Pericardium (tissue), 1 donor: ENCODE measurements around a stretch of chr11.

DNA sequence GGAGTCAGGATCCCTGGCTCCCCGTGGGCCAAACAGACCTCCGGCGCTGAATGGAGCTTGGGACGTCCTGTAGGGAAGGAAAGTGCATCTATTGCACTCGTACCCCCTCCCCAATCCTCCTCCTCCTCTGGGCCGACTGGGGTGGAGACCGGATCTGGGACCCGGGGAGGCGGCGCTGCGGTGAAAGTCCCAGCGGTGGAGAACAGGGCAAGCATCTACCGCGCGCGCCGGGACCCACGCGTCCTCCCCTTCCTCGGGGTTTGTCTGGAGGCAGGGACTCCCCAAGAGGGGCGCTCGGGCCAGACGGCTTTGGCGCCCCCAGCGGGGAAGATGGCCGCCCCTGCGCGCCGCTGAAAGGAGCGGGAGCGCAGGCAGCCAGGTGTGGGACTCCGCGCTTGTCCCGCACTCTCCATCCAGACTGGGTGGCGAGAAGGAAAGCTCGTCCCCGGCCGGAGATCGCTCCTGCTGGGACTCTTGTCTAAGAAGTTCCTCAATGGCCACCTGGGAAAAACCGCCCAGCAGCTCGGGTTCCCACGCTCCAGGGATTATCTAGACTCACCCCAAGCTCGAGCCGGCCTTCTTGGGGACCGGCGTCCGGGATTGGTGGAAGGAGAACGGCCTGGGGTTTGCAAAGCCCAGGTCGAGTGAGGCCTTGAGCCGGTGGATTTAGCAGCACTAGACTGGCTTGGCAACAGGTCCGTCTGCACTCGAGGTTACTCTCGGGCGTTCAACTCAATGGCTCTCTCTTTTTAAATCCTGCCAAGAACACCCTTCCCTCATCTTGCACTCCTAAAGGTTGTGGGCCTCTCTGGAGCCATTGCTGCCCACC is 756 bp downstream of the FADS2 start:
- RRBS = 4% methylated on average over 14 of the region's 54 CpGs

DNA sequence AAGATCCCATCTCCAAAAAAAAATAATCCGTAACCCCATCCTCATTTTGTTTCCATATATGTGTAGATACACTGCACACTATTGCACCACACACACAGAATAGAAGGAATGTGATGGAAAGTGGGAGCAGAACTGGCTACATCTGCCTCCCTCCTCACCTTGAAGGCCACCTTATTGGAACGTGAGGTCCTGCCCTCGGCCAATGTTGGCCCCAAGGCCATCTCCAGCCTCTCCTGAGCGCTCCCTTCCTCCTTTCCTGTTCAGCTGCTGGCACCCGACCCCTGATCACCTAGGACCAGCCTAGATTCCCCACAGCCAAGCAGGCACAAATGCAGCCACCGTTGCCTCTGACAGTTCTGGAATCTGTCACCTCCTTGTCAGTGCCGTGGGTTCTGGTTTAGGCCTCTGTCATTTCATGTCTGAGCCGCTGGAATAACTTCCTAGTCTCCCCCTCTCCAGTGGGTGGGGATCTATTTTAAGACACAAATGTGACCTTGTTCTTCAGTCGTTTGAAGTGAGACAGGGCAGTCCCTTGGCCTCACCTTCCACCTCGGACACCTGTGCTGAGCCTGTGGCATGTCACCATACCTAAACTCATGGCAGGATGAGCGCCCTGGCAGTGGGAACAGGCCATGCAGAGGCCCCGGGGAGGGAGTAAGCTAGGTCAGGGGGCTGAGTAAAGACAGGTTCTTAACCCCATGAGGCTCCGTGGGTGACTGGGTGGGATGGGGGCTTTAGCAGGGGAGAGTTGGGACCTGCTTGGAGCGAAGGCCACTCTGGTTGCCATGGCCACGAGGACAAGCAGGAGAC is 29.7 kb downstream of the FADS3 start:
- RRBS = no CpG with 5 or more reads among the region's 15 CpGs

DNA sequence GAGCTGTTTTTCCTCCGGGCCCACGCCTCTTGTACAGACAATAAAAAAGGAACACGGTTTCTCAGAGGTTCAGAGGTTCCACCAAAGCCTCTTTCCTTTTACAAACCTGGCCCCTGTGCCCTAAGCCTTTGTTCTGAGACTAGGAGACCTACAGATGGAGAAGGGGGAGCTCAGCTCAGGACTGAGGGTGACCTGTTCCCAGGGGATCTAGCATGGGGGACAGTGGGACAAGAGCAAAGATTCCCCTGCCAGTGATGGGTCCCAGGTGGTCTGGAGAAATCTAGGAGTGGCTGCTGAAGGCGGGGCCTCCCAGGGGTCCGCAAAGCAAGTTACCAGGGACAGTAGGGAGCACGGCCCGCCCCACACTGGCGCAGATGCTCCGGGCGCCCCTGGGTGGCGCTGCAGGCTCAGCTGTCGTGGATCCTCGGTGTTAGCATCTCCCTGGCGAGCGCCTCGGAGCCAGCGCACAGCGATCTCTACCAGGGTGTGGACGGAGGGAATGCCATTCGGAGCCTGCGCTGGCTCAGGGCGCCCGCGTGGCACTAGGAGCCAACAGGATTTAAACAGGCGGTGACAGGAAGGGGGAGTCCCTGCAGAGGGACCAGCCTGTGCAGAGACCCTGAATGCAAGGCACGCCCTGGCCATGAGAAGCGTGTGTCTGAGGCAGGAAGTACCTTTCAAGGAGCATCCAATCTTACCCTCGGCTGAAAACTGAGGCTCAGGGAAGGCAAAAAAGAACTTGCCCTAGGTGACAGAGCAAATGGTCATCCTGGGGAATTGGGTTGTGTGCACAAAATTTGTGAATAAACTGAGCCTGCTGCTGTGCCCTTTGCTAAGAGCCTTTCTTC is 20.2 kb downstream of the FADS3 start:
- RRBS = no CpG with 5 or more reads among the region's 28 CpGs

DNA sequence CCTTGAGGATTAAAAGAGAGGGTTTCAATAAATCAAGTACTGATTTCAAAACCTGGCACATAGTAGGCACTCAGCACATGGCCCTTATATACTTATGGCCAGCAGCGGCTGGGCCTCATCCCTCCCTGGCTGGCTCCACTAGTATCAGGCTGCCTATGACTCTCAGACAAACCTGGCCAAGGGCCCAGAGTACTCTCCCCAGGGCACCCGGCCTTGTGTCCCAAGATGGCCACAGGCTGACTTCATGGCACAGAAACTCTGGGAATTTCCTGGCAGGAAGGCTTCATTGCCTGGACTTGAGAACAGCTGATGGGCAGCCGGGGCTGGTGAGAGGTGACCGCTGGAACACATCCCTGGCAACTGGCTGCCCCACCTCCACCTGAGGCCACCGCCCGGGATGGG is 3.4 kb downstream of the FADS3 start:
- RRBS = 28% methylated on average over 5 of the region's 6 CpGs

DNA sequence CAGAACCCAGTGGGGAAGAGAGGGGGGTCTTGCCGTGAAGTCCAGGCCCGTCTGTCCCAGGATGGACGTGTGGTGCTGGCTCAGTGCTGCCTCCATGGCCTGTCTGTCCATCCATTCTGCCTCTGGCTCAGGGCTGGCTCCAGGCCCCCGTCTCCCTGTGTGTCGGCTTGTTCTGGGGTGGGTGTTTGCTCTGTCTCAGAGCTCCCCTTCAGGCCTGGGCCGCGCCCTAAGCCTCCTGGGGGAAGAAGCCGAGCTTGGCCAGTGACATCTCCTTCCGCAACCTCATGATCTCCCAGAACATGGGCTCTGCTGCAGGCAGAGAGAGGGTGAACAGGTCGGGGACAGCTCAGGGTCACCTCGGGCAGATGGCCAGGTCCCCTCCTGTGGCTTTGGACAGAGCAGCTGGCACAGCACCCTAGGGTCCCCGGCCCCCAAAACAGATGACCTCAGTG is 6.7 kb upstream of the FADS3 start:
- RRBS = no CpG with 5 or more reads among the region's 12 CpGs

DNA sequence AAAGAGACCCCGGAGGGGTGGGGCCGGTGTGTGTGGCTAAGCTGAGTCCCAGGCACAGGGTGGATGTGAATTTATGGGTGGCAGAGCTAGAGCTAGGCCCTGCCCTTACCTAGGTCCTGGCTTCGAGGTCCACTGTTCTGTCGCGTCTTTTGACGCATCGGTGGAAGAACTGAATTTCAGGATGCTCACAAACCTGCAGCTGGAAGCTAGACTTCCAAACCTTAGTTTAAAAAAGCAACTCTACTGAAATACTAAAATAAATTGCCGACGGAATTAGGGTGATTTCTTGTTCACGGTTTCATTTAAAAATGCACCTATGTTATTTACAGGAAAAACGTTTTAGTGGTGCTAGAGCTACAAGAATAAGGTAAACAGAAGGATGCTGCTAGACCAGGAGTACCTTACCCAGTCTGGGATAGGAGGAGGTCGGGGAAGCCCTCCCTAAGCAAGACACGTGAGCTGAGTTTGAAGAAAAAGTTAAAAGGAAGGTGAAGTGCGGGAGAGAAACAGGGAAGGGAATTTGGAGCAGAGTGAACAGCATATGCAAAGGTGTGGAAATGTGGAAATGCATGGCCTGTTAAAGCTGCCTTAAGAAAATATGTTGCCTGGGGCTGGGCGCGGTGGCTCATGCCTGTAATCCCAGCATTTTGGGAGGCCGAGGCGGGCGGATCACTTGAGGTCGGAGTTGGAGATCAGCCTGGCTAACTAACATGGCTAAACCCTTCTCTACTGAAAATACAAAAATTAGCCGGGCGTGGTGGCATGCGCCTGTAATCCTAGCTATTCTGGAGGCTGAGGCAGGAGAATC is 1.4 kb upstream of the FTH1 start:
- RRBS = no CpG with 5 or more reads among the region's 23 CpGs

DNA sequence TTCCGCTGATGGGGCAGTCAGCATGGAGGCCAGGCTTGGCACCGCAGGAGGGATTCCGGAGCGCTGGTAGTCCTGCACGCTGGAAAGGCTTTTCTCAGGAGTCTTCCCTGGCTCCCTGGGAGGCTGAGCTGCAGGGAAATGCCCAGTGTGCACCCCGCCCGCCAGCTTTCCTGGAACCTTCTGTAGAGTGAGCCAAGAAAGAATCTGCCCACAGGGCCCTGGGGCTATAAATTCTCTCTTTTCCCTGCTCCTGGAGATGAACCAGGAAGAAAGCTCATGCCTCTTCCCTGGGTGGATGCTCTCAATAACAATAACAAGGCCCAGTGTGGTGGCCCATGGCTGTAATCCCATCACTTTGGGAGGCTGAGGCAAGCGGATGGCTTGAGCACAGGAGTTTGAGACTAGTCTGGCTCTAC is 46.2 kb upstream of the FTH1 start:
- RRBS = no CpG with 5 or more reads among the region's 8 CpGs

GRCh38 chr11:62046717-62047366 is 77.0 kb upstream of the INCENP start:
- RRBS = no CpG with 5 or more reads among the region's 6 CpGs

DNA sequence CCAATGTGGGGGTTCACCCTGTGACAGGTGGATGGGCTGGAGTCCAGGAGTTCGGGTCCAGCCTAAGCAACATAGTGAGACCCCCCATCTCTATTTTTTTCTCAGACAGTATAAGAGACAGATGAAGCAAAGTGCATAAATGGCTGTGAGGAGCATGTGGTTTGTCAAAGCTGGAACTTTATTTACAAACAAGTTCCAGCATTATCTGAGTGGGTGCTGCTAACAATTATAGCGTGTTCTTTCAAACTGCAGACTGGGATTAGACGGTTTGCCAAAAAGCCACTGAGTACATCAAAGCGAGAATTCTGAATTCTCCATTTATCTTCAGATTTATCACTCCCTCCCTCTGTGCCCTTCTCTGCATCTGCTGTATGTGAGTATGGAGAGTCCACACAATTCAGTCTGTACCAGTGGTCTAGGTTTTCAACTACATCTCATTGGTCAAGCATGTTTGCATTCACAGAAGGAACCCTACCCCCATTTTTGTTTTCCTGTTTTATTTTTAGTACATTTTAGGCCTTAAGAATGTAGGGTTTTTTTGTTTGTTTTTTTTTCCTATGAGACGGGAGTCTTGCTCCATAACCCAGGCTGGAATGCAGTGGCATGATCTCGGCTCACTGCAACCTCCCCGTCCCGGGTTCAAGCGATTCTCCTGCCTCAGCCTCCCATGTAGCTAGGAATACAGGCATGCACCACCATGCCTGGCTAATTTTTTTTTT is 18.1 kb upstream of the INCENP start:
- RRBS = no CpG with 5 or more reads among the region's 9 CpGs

DNA sequence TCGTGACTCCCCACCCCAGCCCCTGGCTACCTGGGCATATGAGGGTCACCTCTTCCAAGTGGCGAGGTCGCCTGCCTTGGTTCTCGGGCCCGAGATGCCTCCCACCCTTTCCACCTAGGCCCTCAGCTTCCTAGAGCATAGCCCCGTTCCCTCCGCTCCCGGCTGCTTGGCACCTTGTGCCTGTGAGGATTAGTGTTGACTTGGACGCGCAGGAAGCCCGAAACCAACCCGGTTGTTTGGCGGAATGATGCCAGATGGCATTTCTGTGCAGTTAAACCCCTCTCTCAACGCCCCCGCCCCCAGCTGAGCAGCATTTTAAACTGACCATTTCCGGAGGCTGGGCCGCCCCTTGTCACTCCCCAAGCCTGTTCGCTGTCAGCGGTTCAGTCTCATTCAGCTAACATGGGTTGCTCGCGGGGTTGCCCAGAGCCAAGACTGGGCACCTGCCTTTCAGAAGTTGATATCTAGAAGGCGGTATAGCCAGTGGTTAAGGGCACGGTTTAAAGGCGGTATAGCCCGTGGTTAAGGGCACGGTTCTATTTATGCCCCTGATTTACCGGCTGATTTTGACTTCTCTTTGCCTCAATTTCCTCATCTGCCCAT is 542 bp downstream of the INCENP start:
- RRBS = 2% methylated on average over 7 of the region's 27 CpGs

GRCh38 chr11:62435720-62436670 is 17.2 kb downstream of the SCGB1A1 start:
- RRBS = no CpG with 5 or more reads among the region's 7 CpGs

- RRBS = no CpG with 5 or more reads among the region's 4 CpGs
These were observed 39.6 kb downstream of the SCGB1A1 start for GRCh38 chr11:62458283-62458933.

GRCh38 chr11:62527550-62528033 is 19.0 kb downstream of the AHNAK start:
- RRBS = no CpG with 5 or more reads among the region's 1 CpG

DNA sequence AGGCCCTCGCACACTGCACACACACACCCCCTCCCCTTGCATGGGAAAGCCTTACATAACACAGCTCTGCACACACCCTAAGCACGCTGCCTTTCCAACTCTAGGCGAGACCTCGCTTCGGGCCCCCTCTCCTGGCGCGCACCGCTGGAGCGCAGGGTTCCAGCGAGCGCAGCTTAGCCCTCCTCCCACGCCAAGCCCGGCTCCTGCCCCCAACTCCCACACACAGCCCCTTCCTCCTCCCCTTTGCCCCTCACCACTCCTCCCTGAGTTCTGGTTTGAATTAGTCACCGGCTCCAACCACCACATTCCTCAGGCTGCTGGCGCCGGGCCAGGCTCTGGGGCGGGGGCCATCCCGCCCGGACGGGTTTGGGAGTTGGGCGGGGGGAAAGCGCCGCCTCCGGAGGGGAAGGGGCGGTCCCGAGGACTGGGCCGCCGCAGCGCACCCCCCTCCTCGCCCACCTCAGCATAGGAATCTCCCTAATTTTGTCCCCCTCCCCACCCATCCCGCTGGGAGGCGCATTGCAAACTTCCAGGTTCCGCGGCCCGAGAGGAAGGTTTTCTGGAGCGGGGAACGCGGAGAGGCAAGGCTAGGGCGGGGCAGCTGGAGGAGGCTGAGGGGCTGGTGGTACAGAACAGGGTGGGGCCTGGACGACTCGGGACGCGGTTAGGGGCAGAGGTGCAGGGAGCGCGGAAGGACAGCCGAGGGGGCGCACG is 959 bp downstream of the AHNAK start:
- RRBS = 2% methylated on average over 9 of the region's 48 CpGs

DNA sequence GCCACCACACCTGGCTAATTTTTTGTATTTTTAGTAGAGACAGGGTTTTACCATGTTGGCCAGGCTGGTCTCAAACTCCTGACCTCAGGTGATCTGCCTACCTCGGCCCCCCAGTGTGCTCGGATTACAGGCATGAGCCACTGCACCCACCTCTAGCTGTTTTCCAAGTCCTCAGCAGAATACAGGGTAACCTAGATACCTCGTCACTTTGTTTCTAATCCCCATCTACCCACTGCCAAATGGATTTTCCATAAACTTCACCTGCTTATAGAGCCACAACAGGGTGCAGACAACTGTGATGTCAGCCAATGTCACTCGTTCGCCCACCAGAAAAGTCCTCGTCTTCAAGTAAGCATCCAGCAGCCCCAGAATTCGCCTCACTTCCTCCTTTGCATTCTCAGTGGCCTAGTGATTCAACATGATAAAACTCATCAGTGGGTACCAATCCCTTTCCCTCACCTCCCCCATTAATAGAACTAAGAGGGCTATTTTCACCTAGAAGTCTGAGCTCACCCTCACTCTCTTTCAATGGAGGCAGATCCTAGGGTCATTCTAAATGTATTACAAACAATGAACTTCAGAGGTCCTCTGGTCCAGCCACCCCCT is 2.9 kb downstream of the EEF1G start:
- RRBS = no CpG with 5 or more reads among the region's 7 CpGs

GRCh38 chr11:62572961-62573539 is 641 bp downstream of the EEF1G start:
- RRBS = 1% methylated on average over 7 of the region's 28 CpGs

DNA sequence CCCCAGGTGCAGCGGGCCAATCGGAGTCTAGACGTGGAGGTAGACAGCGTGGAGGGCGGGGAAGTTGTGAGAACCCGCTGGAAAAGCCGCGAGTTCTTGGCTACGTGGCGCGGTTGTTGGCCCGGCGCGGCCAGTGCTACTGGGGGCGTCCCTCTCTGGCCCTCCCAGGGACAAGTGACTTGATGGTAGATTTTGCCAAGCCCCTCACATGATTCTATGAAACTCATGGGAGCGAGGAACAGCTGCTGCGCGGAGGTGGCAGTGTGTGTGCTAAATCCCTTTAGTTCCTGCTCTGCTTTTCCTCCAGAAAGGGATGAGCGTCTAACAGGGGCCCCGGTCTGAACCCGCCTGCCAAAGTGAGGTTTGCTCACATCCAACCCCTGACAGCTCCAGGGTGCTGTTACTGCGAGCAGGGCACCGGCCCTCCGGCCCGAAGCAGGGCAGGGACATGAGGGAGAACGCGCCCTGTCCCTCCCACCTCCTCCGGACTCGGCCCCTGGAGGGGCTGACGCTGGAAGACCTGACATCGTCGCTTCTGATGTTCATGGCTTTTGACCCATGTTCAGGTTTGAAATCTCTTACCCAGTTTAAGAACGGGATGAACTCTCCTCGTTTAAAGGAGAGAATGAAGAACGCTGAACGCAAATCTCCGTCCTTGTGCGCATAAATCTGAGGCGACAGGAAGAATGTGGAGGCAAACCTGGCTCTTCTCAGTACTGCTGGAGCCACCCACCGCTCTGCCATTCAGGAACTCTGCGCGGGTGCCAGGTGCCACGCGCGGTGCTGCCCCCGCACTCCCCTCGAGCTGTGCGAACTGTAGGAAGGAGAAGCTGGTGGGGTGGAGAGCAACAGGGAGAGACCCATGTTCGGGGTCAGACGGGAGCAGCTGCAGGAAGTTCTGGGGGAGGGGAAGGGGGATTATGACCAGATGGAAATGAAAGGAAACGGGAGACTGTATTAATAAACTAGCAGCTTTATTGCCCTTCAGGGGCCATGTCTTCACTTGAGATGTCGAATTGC is 714 bp upstream of the EEF1G start:
- RRBS = 2% methylated on average over 9 of the region's 52 CpGs

DNA sequence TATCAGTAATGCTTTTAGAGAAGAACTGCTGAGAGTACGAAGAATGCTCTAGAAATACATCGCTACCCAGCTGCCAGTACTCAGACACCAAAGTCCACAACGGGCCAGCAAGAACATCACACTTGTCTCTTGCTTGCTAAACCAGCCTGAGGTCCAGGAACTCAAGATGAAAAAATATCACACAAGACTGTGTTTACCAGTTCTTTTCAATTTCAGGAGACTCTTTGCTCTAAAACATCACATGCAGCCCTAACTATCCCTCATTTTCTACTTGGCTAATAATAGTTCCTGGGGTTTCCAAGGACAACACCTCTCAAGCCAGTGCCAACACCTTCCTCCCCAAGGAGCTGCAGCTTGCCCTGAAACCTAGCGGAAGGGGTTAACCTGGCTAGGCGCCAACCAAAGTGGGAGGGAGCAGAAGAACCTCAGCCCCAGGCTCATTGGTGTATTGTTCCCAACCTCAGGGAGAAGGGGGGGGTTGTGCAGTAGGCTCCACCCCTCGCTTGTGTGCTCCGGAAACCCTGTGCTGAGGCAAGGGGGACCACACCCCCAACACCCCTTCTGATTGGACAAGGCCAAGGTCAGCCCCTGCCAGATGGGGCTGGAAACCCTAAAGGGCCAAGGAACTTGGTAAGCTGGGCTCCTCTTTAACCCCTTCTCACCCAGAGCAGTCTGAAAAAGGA is 2.7 kb downstream of the MTA2 start:
- RRBS = no CpG with 5 or more reads among the region's 7 CpGs

DNA sequence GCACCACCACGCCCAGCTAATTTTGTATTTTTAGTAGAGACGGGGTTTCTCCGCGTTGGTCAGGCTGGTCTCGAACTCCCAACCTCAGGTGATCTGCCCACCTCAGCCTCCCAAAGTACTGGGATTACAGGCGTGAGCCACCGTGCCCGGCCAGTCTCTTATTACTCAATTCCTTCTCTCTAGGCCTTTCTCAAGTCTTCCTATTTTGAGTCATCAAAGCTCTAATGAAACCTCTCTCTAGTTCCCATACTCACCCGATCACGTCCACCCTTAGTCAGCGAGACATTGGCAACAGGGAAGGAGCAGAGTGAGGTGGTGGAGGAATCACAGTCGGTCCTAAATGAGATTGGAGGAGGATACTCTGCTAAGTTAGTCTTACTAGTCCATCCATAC is 5.0 kb downstream of the BSCL2 start:
- RRBS = no CpG with 5 or more reads among the region's 12 CpGs

DNA sequence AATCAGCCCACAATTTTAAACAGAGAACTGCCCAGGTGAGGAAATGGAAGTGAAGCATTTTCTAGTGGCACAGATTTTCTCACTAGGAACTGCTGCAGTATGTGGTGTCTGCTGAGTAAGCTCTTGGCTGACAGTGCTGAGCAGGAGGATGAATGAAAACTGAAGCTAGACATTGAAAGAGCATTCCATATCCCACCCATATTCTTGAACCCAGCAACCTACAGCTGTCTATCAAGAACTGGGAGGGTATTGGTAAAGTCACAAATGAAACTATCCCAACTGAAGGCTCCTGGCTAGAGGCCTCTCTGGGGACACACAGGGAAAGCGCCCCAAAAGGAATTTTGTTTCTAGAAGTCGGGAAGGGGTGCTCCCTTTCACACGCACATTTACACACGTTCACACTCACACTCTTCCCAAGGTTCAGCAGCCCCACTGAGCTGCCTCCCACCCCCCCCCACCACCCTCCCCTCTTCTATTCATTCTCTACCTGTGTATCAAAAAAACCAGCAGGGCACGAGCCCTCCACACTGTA is 6.3 kb downstream of the GNG3 start:
- RRBS = no CpG with 5 or more reads among the region's 5 CpGs